Hepatocyte (in vitro differentiated cells and primary cell): ENCODE measurements around a stretch of chr2.

DNA sequence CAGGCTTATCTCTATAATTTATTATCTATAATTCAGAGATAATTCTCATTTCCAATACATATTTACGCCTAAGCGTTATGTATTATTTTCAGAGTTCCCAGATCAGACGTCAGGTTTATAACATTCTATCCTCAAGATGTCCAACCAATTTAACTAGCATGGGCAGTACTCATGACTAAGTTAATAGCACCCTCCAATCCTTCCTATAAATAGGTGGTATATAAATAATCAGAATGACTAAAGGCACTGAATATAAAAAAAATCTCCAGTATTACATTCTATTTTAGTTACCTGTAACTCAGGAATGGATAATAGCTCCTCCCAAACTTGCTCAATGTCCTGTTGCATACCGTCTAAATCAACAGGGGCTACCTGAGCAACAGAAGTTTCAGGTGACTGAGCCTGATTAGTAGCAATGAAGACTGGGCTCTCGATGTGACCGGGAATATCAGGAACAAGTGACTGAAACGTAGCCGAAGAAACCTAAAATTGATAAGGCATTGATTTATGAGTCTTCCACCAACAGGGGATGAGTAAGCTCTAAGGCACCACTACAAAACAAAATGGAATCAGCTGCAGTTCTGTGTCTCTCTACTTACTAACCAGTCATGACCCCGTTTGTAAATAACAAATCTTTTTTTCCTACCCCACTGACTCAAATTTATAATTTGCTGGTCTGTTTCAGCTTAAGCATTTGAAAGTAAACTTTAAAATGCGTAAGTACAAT is 19.7 kb downstream of the HNRNPA3 start:
- RAMPAGE, long total RNA, result no peak
- RRBS, result no CpG with 5 or more reads among the region's 10 CpGs

DNA sequence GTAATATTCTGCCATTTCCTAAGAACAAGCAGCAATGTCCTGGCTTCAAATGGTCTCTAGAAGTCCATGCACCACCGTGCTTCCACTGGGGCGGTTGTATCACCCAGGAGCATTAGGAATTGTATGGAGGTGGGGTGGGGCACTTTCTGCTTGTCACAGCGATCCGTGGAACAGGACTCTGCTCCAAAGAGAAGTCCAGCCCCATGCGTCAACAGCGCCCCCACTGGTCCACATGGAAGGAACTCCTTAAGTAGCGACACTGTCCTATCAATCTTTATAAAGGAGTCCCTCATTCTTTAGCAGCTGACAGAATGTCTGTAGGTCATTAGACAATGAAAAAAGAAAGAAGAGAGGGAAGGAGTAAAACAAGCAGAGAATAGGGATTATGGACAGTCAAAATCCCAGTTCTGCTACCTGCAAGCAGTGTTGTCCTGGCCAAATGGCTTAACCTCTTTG is 10.1 kb downstream of the NFE2L2 start:
- RAMPAGE, long total RNA, result no peak
- RRBS, result no CpG with 5 or more reads among the region's 7 CpGs

- RAMPAGE, long total RNA, result no peak
- RRBS, result no CpG with 5 or more reads among the region's 8 CpGs
Observed at GRCh38 chr2:177261833-177262987, 2.3 kb downstream of the NFE2L2 start.

DNA sequence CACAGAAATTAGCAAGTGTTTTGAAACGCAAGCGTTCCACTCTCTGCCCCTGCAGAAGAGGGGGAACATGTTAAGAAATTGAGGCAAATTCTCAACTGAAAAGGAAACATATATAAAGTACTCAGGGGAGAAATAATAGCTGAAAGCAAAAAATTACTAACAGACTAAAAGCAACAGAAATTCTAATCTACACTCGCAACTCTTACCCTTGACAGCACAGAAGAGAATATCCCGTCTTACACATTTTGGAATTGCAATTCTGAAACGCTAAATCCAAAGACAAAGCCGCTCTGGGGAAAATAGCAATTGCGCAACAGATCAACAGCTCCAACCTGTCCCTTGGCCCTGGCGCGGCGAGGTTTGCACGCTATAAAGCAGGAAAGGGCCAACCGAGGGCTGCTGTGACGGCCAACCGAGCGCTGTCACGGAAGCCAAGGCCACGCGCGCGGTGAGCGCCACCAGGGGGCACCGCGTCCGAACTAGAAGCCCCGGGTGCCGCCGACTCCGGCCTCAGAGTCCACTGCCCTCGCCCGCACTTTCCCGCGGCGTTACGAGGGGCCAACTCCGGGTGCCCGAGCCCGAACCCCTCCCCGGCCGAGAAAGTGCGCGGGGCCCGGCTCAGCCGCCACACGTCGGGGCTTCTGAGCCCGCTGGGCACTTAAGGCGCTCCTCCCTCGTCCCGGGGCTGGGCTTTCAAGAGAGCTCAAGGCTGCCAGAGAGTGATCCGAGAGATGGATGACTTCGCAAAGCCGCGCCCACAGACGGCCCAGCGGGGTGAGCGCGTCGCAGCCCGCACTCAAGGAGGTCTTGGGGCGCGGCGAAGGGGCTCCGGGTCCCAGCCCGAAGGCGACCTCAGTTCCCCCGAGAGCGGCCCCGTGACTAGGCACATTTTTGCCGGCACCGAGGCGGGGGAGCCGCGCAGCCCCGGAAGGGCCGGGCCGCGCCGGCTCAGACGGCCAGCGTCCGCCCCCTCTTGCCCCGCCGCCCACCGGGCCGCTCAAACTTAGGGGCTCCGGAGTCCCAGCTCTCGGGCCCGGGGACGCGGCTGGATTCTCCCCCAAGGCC is 998 bp downstream of the NFE2L2 start:
- RAMPAGE, long total RNA, result no peak
- RRBS, result 1% methylated on average over 33 of the region's 90 CpGs

DNA sequence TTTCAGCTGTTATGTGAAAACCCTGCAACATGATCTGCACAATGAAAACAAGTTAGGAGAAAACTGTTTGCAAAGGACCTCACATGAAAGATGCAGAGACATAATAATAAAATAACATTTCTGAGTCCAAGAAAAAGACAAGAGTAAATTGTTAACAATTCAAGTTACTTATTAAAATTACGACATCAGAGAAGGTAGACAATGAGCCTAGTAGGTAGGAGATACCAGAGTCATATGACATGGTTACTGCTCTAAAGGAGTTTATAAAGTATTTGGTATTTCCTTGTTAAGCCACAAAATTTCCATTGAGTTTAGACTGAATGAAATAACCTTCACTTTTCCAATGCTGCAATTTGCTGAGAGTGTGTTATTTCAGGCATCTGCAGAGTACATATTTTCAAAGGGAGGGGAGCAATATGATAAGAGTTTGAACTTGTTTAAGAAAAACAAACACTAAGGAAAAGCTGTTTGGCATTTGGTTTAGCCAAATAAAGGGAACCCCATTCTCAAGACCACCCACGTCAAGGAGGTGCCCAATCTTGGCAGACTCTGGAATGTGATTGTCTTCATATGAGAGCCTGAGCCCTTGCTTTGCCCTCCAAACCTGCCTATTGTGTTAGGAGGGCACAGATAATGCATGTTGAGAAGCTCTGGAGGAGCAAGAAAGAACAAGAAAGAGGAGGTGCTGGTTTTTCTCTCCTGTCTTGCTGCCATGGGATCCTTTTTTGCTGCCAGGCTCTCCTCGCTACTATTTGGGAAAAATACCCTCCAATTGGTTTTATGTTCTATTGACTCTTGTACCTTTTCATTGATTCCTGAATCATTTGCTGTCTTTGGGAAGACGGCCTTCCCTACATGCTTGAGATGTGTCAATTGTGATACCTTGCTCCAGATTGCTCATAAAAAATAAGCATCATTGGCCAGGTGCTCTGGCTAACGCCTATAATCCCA is 2.0 kb upstream of the NFE2L2 start:
- RAMPAGE, long total RNA, result no peak
- RRBS, result no CpG with 5 or more reads among the region's 5 CpGs

DNA sequence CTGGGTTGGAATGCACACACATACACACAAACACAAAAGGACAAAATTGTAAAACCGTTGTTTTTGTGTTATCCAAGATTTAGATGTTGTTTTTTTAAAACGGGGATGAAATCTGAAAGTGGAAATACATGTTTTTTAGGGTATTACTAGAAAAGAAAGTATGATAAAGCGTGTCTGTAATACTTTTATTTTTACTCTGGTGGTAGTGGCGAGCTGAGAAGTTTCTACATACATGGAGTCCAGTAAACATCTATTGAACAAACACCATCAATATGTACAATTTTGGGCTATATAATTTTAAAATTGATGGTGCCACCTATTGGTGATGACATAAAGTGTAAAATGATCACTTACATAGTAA is 31.4 kb upstream of the NFE2L2 start:
- RAMPAGE, long total RNA, result no peak
- RRBS, result no CpG with 5 or more reads among the region's 4 CpGs

GRCh38 chr2:177332899-177333388 is 59.6 kb upstream of the AGPS start:
- RAMPAGE, long total RNA, result no peak
- RRBS, result no CpG with 5 or more reads among the region's 5 CpGs

GRCh38 chr2:177372491-177373454 is 19.8 kb upstream of the AGPS start:
- RAMPAGE, long total RNA, result no peak
- RRBS, result no CpG with 5 or more reads among the region's 4 CpGs

- RAMPAGE, long total RNA, result no peak
- RRBS, result no CpG with 5 or more reads among the region's 4 CpGs
Observed at GRCh38 chr2:177396126-177396813, 3.7 kb downstream of the AGPS start.

- RAMPAGE, long total RNA, result no peak
- RRBS, result no CpG with 5 or more reads among the region's 7 CpGs
Observed at GRCh38 chr2:177727908-177728634, 109.5 kb upstream of the TTC30A start.

- RAMPAGE, long total RNA, result no peak
- RRBS, result no CpG with 5 or more reads among the region's 13 CpGs
Observed at GRCh38 chr2:178480946-178481337, 685 bp downstream of the PLEKHA3 start.

GRCh38 chr2:178563059-178563786 is 83.0 kb downstream of the PLEKHA3 start:
- RAMPAGE, long total RNA, result no peak
- RRBS, result no CpG with 5 or more reads among the region's 19 CpGs

- RAMPAGE, long total RNA, result no peak
- RRBS, result no CpG with 5 or more reads among the region's 5 CpGs
Observed at GRCh38 chr2:178635271-178635773, 155.1 kb downstream of the PLEKHA3 start.

DNA sequence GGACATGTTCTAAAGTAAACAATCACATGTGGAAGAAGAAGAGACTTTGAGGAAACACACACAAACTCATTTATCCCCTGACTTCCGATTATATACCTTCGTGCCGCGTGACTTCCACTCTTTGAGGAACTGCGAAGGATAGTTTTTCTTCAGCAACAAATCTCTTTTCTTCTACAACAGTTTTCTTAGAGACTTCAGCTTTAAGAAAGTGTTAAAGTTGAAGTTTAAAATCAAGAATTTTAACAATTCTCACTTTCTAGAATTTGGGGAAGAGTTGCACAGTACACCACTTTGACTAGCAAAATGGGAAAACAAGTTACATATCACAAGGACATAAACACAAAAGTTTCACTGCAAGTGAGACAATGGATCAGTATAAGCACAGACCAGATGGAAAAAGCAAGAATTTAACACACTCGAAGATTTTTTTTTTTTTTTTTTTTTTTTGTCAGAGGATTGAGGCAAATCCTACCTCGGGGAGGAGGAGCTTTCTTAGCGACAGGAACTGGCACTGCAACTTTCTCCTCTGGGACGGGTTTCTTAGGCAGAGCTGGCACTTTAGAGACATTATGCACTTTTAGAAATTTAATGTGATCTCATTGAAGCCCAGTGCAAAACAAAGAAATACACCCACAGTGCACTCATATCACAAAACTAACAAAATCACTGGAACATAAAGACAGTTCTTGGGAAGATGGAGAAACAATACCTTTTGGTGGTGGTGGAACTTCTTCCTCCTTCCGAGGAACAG is 118.5 kb downstream of the TTN start:
- RAMPAGE, long total RNA, result no peak
- RRBS, result no CpG with 5 or more reads among the region's 10 CpGs

DNA sequence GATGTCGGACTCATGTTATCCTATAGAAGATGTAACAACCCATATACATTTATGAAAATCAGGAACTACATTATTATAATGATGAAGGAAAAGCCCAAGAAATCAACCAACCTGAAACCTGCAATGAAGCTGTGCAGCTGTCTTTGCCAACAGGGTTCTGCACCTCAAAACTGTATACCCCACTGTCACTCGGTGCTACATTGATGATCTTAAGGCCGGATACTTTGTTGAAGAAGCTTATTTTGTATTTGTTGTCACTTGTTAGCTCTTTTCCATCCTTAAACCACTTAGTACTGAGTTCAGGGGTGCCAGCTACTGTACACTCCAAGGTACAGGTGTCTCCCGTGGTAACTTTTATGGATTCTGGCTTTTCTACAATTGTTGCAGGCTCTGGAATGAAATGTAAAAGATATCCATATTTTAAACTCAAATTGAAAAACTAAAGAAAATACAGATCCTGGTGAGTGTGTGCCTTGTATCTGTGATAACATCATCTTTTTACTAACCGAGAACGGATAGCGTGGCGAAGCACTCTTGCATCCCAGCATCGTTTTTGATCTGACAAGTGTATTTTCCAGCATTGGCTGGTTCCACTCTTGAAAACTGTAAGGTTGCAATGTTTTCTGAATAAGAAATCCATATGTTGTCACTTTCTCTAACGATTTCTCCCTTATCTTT is 93.3 kb downstream of the TTN start:
- RAMPAGE, long total RNA, result no peak
- RRBS, result no CpG with 5 or more reads among the region's 10 CpGs

GRCh38 chr2:178715215-178716017 is 91.8 kb downstream of the TTN start:
- RAMPAGE, long total RNA, result no peak
- RRBS, result no CpG with 5 or more reads among the region's 8 CpGs

DNA sequence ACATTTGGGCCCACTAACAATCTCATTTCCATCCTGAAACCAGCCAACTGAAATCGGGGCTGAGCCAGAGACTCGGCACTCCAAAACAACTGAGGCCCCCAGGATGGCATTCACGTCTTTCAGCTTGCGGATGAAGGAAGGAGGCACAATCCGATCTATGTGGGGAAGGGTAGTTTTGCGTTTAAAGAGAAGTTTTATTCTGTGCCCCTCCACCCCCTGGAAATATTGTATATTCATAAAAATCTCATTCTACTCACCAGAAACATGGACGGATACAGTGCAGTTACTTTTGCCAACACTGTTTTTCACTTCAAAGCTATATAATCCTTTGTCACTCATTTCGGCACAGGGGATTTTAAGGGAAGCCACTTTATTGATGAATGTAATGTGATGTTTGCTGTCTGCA is 87.9 kb downstream of the TTN start:
- RAMPAGE, long total RNA, result no peak
- RRBS, result no CpG with 5 or more reads among the region's 8 CpGs

GRCh38 chr2:178739463-178740313 is 67.5 kb downstream of the TTN start:
- RAMPAGE, long total RNA, result no peak
- RRBS, result no CpG with 5 or more reads among the region's 10 CpGs

- RAMPAGE, long total RNA, result no peak
- RRBS, result 87% methylated on average over 3 of the region's 22 CpGs
Observed at GRCh38 chr2:178775506-178776768, 31.3 kb downstream of the TTN start.

- RAMPAGE, long total RNA, result no peak
- RRBS, result no CpG with 5 or more reads among the region's 3 CpGs
Observed at GRCh38 chr2:178785599-178785881, 21.7 kb downstream of the TTN start.